Cardiac septum (tissue), 1 donor: ENCODE measurements around the gene LMO7.

DNA sequence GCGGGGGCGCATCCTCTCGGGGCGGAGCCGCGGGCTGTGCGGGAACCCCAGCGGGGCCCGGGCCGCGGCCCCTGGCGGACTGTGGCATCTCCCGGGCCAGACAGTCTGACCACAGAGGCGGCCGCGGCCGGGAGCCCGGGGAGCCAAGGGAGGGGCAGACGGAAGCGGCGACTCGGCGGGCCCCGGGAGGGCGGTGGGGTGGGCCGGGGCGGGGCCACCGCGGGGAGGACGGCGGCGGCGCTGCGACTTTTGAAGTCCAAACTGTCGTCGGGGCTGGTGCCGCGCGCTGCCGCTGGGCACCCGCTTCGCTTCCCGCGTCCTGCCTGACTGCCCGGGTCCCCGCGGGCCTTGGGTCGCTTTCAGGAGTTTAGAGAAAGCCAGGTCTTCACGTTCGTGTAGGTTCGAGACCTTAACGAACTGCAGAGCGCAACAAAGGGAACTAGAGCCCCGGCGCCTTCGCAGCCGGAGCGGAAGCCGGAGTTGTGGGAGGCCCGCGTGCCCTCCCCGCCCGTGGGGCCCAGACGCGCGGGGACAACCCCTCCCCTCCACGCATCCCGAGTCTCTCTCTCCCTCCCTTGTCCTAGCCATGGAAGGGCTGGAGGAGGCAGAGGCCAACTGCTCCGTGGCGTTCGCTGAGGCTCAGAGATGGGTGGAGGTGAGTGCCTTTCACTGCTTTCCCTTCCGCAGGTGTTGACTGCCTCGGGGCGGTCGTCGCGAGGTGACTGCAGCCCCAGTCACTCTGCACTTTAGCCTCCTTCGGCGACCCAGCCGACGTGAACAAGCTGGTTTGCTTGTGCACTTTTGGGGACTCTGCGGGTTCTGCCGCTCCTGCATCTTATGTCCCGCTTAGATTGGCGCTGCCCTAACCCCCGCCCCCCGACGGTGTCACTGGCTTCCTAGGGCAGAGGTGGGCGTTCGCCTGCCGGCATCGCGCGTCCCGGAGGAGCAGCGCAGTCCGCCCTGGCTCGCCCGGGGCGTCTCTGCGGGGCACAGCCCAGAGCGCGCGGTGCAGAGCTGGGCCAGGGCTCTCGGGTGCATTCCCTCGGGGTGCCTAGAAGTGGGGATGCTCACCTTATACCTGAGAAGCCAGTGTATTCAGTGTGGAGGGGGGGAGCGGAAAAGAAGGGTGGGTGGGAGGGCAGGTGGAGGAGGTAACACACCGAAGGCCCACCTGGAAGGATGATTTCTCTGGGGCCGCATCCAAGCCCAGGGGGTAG is at the start of gene LMO7:
TSS of gene LMO7 (plus strand) at position 259 of the 1,217 bp plus-strand sequence.
- PRO-cap, result bidirectional peak, plus-strand start at position 259 of the sequence, minus-strand start at position 107 of the sequence

- PRO-cap, result no peak
Measured at GRCh38 chr13:75763512-75763889, 127.4 kb downstream of the LMO7 start.

GRCh38 chr13:75836119-75836567 is 200.0 kb downstream of the LMO7 start:
- PRO-cap, result no peak

- PRO-cap, result unidirectional peak, minus-strand start at chr13:76293892
Measured at GRCh38 chr13:76293724-76294079, 592.5 kb downstream of the KCTD12 start.

DNA sequence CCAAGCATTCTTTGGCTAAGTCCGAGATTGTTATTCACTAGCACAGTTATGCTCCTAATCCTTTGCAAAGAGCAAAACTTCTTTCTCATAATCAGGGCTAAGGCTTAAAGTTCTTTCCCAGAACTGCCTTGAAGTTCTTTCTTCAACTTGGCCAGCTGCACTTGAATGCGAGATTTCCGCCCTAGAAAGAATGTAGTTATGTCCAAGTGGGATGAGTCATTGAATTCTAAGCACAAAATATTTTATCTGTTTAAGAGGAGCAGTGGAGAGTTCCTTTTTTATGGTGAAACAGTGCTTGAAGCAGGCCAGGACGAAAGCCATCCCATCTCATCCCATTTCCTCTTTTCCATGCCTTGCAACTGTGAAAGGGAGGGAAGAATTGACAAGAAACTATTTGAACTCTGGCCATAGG is 174.7 kb downstream of the KCTD12 start:
- PRO-cap, result no peak

DNA sequence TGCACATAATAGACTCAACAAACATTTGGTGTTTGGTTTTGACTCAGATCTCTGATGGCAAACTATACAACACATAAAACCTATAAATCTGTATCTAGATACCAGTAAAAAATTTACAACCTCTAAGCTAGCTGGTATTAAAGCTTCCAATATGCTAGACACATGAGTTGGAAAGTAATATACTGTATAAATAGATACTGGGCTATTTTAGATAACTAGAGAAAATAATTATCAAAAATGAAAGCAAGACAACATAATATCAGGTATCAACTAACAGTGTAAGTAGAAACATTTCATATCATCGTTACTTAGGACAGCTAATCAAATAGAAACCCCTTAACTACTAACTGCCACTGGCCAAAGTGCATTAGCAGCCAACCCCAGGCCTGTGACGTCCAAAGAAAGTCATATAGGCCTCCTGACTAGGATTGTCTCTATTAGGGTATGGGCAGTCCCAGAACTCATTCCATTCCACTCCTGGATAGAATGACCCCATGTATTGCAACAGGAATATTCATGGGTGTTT is 53.7 kb downstream of the KCTD12 start:
- PRO-cap, result no peak

- PRO-cap, result no peak
Measured at GRCh38 chr13:76887258-76887762, 1.1 kb upstream of the KCTD12 start.

- PRO-cap, result unidirectional peak, minus-strand start at chr13:77017047
Measured at GRCh38 chr13:77016968-77017261, 10.0 kb downstream of the FBXL3 start.

GRCh38 chr13:77300178-77300623 is 26.7 kb downstream of the MYCBP2 start:
- PRO-cap, result no peak

GRCh38 chr13:77316271-77317002 is 10.5 kb downstream of the MYCBP2 start:
- PRO-cap, result no peak

DNA sequence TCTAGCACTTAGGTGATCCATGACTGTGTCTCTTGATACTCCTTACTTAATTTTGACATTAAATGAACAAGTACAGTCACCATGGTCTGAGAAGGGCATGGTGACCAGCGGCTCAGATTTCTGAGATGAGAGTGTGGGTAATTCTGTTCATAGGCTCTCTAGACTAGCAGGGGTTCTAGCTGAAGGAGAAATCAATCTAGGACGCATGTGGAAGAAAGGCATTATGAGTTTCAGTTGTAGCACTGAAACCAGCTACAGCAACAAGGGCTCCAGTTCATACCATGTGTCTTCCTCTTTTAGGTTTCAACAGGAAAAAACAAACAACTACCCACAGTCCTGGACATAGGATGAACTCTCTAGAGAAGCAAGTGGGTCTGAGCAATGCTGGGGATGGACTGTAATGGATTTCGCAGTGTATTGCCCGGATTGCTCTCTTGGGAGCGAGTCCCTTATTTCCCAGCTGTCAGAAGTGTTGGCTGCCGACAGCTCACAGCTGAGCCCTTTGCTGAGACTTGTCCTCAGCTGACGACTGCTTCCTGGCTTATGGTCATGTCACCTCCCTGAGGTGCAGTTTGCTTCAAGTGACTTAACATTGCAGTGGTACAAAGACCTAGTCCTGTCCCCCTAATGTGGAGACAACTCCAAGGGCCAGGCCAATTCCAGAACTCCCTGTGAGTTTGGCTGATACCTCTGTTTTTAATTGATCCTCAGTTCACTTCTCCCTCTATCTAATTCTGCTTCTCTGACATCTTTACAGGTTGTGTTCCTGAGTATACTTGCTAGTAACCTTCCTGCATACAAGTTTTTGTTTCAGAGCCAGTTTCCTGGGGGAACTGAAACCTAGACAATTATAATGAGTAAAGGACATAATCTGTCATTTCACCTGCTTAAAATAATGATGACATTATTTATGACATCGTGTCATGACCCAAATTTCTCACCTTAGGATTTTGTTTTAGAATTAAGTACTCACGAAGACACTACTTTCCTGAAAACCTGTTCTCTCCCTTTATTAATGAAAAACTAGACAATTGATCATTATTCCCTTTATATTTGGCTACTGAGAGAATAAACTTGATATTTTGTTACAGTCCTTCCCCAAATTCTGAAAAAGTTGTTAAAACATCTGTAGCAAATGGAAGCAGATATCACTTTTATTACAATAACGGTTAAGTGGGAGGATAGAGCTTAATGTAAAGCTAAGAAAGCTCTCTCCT is 12.3 kb upstream of the MYCBP2 start:
- PRO-cap, result no peak

DNA sequence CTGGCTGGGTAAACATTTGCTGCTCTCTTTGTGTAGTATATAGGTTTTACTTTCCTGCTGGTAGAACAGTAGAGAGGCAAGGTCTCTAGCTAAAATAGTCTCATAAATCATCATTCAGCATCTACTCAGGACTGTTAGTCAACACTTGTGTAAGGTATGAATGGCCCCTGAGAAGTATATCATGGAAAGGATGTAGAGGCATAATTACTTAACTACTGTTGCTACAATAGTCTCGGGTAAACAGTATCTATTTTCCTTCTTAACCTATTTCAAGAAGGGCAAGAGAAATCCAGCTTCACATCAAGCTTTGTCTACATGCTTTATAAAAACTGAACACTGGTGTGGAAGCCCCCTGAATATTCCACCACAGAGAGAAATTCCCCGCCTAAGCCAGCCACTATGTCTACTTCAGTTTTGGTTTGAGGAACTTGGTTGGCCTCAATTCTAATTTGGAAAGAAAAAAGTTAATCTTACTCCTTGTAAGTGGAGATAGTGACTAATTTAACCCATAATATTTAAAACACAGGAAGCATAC is 18.4 kb upstream of the MYCBP2 start:
- PRO-cap, result no peak

- PRO-cap, result no peak
Measured at GRCh38 chr13:77429210-77429651, 102.3 kb upstream of the MYCBP2 start.

- PRO-cap, result no peak
Measured at GRCh38 chr13:77699367-77699616, 1.8 kb downstream of the SLAIN1 start.

GRCh38 chr13:78045781-78046367 is 127.2 kb upstream of the EDNRB start:
- PRO-cap, result unidirectional peak, plus-strand start at chr13:78046217

DNA sequence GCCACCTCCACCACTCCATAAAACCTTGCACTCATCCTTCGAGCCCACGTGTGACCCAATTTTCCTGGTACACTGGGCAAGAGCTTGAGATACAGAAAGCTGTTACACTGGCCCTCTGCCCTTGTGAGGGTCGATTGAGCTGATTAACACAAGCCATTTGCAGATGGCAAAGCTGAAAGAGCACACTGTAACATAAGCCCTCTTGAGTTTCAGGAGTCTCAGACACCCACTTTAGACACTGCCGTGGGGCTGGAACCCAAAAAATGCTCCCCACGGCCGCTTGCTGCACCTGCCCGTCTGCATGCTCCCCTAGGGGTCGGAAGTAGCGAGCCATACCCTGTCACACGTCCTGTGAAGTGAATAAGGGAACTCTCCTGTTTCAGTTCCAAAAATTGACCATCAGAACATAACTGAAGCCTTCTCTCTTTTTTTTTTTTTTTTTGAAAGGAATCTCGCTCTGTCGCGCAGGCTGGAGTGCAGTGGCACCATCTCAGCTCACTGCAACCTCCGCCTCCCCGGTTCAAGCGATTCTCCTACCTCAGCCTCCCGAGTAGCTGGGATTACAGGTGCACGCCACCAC is 147.7 kb upstream of the EDNRB start:
- PRO-cap, result unidirectional peak, minus-strand start at position 281 of the sequence

GRCh38 chr13:78609032-78609981 is 6.0 kb upstream of the POU4F1 start:
- PRO-cap, result no peak

DNA sequence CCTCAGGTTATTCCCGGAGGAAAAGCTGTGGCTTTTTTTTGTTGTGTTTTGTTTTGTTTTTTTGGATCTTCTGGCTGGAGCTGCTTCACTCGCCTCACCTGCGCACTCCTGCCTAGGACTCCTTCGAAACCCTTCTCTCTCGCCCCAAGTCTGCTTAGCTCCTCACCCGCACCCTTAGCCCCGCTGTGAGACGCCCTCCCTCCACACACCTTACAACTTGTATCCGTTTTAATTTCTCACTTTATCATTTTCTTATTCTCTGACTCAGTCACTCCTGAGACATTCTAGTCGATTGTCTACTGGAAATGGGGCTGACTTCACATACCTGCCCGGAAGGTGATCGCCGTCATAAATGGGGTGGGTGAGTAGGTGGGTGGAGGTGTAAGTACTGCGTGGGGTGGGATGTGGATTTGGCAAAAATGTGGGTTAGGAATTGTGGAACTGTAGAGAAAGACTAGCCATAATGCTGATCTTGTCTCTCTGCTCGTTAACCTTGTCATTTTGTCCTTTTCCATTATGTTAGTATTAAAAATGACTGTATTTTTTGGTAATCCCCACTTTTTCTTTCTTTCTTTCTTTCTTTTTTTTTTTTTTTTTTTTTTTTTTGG is 739 bp downstream of the NDFIP2 start:
- PRO-cap, result no peak

- PRO-cap, result no peak
Measured at GRCh38 chr13:79482198-79482773, 1.3 kb downstream of the NDFIP2 start.

DNA sequence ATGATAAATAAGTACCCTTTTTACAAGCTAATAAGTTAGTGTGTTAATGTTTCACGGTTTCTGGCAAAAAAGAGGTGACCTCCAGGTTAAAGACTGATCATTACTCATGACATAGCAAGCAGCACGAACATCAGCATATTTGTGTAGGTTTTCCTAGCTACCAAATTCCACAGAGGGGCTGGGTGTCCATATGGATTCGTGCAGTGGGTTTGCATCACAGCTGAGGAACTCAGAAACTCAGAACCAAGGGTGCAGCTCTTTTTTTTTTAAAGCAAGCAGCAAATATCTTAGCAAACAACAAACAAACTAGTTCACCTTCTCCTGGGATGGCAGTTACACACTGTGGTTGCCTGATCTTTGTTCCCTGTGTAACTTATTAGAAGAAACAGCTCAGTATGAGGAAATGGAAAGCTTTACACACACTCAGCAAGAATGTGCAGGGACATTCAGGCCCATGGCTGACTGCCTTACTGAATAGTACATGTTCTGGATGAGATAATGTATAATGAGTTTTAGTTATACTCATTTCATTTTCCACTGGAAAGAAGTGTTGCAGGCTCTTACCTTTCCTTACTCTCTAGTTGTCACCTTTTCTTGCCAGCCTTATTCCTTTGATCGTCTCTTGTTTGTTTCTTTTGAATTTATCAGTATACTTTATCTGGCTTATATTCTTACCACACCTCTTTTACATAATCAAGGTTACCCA is 4.2 kb downstream of the NDFIP2 start:
- PRO-cap, result no peak